ENCODE measurements around a stretch of chr17.

DNA sequence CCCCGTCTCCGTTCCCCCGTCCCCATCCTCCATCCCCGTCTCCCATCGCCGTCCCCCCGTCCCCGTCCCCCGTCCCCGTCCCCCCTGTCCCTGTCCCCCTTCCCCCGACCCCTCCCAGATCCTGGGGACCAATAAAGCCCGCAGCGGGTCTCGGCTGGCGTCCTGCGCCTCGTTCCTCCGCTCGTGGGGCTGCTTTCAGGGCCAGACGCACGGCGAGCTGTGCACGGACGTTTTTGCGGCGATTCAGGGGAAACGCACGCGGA is 896 bp upstream of the TBCD start:
- RRBS: no CpG with 5 or more reads among the region's 29 CpGs

GRCh38 chr17:82795234-82795549 is 43.3 kb downstream of the TBCD start:
- RRBS: 90% methylated on average over 2 of the region's 13 CpGs

DNA sequence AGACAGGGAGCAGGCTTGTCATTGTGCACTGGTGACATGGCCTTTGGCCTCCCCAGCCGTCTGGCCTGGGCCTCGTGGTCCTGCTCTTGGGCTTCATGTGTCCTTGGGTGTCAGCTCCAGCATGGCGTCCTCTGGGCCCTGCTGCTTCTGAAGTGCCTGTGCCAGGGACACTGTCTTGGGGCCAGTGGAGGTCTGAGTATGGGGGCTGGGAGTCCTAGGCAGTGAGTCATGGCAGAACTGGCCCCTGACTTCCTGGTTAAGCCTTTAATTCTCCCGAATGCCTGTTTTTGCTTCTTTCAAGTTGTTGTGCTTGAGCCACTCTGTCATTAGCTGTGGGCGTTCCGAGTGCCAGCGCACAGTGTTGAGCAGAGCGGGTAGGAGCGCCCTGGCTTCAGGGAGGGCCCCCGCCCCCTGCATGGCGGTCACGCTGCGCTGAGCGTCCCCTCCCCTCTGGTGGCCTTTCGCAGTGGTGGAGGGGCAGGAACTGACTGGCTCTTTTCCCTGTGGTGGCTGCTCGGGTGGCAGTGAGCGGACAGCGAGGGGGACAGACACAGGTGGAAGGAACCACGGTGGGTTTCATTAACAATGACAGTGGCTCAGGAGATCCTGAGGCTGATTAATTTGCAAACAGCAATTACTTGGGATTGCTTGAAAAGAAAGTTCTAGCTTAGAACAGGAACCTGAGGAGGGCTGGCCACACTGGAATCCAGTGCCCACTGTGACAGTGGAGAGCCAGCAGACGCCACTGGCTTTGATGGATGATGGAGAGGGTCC is 20.2 kb upstream of the ZNF750 start:
- RRBS: no CpG with 5 or more reads among the region's 20 CpGs

- RRBS: no CpG with 5 or more reads among the region's 9 CpGs
These were observed 66.8 kb upstream of the ZNF750 start for GRCh38 chr17:82906700-82906903.

DNA sequence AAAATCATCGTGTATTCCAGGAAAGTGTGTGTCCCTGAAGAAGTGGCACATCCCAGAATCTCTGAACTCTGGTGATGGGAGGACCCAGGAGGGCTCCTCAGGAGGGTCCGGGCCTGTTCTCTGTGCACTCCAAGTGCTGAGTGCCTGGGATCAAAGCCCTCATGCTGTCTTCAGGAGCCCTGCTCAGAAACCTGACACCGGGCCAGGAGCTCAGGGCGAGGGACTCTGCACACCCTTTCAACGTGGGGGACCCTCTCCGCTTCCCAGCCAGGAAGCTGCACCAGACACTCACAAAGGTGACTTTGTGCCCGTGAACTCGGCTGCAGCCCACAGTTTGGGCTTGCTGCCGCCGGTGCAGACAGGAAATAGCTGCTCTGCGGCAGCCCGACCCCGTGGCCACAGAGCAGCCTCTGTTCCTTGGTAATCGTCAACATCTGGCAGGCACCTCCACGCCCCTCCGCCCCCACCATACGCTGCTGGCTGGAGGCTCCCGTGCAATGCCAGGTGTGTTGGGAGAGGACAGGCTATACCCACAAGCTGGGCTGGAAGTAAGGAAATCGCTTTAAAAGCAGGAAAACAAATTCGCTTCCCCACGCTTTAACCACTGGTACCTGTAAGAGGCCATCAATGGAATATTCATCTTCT is 65.6 kb downstream of the B3GNTL1 start:
- RRBS: 40% methylated on average over 2 of the region's 21 CpGs

DNA sequence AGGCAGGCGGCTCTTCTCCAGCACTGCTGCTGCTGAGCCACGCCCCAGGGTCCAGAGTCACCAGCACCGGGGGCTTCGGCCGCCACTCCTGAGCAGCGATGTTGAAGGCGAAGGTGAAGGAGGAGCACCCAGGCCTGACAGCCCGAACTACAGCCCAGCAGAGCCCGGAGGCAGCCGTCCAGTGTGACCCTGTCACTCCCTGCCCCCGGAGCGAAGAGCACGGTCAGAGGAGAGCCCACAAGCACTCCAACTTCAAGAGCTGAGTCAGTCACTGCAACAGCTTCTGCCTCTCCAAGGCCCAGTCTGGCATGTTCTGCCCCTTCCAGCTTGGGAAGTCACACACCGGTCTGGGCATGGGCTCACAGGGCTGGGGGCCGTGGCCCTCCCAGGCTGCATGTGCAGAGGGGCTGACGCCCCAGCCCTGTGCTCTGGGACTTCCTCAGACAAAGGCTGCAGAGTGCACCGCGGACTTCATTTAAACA is 41.4 kb downstream of the B3GNTL1 start:
- RRBS: 10% methylated on average over 2 of the region's 18 CpGs

GRCh38 chr17:83090651-83090995 is 11.2 kb downstream of the METRNL start:
- RRBS: 54% methylated on average over 2 of the region's 12 CpGs

DNA sequence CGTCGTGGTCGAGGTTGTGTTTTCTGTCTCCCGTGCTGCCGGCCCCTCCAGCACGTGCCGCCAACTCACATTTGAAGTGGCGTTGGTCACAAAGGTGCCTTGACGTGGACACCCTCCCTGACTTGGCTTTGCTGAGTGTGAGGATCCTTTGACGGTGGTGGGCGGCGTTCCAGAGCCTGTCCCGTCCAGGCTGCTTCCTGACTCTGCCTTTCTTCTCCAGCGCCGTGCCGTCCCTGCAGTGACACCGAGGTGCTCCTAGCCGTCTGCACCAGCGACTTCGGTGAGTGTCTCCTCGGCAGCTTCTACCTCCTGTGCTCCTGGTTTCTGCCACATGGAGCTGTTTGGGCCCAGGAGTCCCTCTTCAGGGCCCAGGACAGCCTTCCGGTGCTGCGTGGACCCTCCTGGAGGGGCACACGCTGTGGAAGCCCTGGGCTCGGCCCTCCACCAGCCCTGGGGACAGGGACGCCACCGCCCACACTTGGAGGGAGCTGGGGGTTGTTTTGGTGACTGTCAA is 13.6 kb downstream of the METRNL start:
- RRBS: no CpG with 5 or more reads among the region's 27 CpGs

GRCh38 chr17:83101616-83102650 is 22.5 kb downstream of the METRNL start:
- RRBS: 22% methylated on average over 6 of the region's 32 CpGs

- RRBS: no CpG with 5 or more reads among the region's 45 CpGs
These were observed 30.5 kb downstream of the METRNL start for GRCh38 chr17:83109531-83110772.

Measured in amniotic epithelial cell (primary cell).